Heart left ventricle (tissue), 7 donors: ENCODE measurements around the genes NPIPB6, NPIPB8, CD19 and PRRT2.

- PRO-cap, 6 experiments = no peak in any of the 6 experiments
- RAMPAGE, long total RNA, 2 experiments = no peak in any of the 2 experiments
- RRBS = no CpG with 5 or more reads among the region's 14 CpGs
Measured at GRCh38 chr16:28112566-28113294, 49.2 kb upstream of the GSG1L start.

GRCh38 chr16:28121388-28121976 is 58.0 kb upstream of the GSG1L start:
- PRO-cap, 6 experiments = no peak in any of the 6 experiments
- RAMPAGE, long total RNA, 2 experiments = no peak in any of the 2 experiments
- RRBS = no CpG with 5 or more reads among the region's 3 CpGs

DNA sequence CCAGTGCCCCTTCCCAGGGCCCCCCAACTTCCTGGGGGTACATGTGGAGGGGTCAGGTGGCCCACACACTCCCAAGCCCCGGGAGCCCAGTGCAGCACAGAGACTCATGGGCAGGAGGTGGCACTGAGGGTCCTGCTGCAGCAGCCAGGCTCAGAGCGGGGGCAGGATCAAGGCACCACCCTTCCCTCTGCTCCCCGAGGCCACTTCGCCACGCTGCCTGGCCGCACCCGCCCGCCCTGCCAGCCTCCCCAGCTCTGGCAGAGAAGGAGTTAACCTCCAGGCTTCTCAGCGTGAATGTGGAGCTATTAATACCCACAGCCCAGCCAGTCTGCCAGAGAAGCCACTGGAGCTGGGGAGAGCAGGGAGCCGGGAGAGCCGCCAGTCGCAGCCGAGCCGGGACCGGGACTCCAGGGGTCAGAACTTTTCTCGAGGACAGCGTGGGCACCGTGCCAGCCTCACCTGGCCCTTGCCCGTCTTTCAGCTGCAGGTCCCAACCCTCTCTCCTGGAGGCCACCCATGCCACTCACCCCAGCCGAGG is 33.9 kb upstream of the SBK1 start:
- PRO-cap, 6 experiments = peak in 6 of 6 experiments; most common plus-strand start position 334 of the sequence (in 6); most common minus-strand start position 241 of the sequence (in 1)
- RAMPAGE, long total RNA, 2 experiments = start-site peak on the plus strand in 1 of 2 experiments, centred at position 358 of the sequence, 12 reads per replicate
- RRBS = no CpG with 5 or more reads among the region's 20 CpGs

- PRO-cap, 6 experiments = no peak in any of the 6 experiments
- RAMPAGE, long total RNA, 2 experiments = no peak in any of the 2 experiments
- RRBS = no CpG with 5 or more reads among the region's 6 CpGs
Measured at GRCh38 chr16:28363341-28363797, at the start of gene NPIPB6. TSS of gene NPIPB6 (minus strand) at chr16:28363508.

DNA sequence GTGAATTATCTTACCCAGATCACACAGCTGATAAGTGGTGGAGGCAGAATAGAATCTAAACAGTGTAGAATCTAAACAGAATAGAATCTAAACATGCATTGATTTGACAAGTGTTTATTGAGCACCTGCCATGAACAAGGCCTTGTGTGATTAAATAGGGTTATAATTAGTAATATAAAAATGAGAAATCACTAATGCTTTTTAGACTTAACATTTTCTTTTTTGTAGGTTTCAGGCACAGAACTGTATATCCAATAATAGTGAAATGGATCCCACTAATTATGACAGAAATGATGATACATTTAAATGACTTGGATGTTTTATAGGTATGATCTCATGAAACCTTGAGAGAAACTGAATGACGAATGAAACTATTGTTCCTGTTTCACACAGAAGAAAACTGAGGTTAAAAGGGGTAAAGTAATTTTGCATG is at the start of gene NPIPB8:
Gene NPIPB8, plus strand, starts transcription at position 320 of the 433 bp plus-strand sequence.
- PRO-cap, 6 experiments = no peak in any of the 6 experiments
- RAMPAGE, long total RNA, 2 experiments = no peak in any of the 2 experiments
- RRBS = no CpG with 5 or more reads among the region's 1 CpG

- PRO-cap, 6 experiments = no peak in any of the 6 experiments
- RAMPAGE, long total RNA, 2 experiments = no peak in any of the 2 experiments
- RRBS = no CpG with 5 or more reads among the region's 5 CpGs
Measured at GRCh38 chr16:28859137-28859600, 4.5 kb upstream of the SH2B1 start.

- PRO-cap, 6 experiments = peak in 6 of 6 experiments; most common plus-strand start chr16:28925677 (in 2); most common minus-strand start chr16:28925557 (in 6)
- RAMPAGE, long total RNA, 2 experiments = start-site peak on the minus strand in 1 of 2 experiments, at chr16:28925684-28925767 at its widest, 18 reads per replicate
- RRBS = 2% methylated on average over 27 of the region's 59 CpGs
Measured at GRCh38 chr16:28925313-28926233, 535 bp upstream of the RABEP2 start.

- PRO-cap, 6 experiments = no peak in any of the 6 experiments
- RAMPAGE, long total RNA, 2 experiments = no peak in any of the 2 experiments
- RRBS = no CpG with 5 or more reads among the region's 2 CpGs
Measured at GRCh38 chr16:28926618-28926817, 1.5 kb upstream of the RABEP2 start.

GRCh38 chr16:28931701-28932224 is at the start of gene CD19:
TSS of gene CD19 (plus strand) at chr16:28931971.
- PRO-cap, 6 experiments = no peak in any of the 6 experiments
- RAMPAGE, long total RNA, 2 experiments = no peak in any of the 2 experiments
- RRBS = no CpG with 5 or more reads among the region's 11 CpGs

DNA sequence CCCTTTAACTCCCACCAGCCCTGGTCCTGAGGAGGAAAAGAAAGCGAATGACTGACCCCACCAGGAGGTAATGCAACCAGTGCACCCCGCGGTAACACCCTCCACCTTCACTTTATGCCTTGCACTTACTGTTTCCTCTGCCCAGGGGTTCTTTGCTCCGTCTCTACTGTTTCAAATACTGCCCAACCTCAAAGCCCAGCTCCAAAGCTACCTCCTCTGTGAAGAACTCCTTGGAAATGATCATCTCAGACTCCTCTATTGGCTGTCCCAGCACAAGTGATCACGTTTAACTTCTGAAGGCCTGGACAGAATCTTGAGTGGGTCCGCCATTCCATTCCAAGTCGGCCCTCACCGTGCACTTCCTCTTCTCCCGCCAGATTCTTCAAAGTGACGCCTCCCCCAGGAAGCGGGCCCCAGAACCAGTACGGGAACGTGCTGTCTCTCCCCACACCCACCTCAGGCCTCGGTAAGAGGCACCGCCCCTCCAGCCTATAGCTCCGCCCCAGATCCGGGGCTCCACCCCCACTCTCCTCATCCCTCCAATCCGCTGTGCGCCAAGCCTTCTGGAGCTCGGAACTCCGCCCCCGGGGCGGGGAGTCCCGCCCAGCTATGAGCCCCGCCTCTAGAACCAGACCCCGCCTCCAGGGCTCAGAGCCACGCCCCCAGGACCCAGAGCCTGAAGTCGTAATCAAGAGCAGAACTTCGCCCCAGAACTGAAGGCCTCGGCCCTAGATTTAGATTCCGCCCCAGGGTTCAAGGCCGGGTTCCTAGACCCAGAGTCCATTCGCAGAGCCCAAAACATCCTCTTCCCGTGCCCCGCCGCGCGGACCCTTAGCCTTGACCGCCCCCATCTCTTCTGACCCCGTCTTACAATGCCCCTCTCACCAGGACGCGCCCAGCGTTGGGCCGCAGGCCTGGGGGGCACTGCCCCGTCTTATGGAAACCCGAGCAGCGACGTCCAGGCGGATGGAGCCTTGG is 4.7 kb downstream of the CD19 start:
- PRO-cap, 6 experiments = peak in 6 of 6 experiments; most common plus-strand start position 665 of the sequence (in 2); most common minus-strand start position 465 of the sequence (in 6)
- RAMPAGE, long total RNA, 2 experiments = no peak in any of the 2 experiments
- RRBS = 10% methylated on average over 5 of the region's 49 CpGs

- PRO-cap, 6 experiments = no peak in any of the 6 experiments
- RAMPAGE, long total RNA, 2 experiments = no peak in any of the 2 experiments
- RRBS = no CpG with 5 or more reads among the region's 15 CpGs
Measured at GRCh38 chr16:29118214-29118911, 133.5 kb downstream of the LAT start.

- PRO-cap, 6 experiments = peak in 4 of 6 experiments; most common plus-strand start chr16:29131718 (in 1); most common minus-strand start chr16:29131619 (in 3)
- RAMPAGE, long total RNA, 2 experiments = no peak in any of the 2 experiments
- RRBS = no CpG with 5 or more reads among the region's 22 CpGs
Measured at GRCh38 chr16:29131316-29131828, 146.5 kb downstream of the LAT start.

- PRO-cap, 6 experiments = no peak in any of the 6 experiments
- RAMPAGE, long total RNA, 2 experiments = no peak in any of the 2 experiments
- RRBS = no CpG with 5 or more reads among the region's 18 CpGs
Measured at GRCh38 chr16:29175869-29176571, 191.2 kb downstream of the LAT start.

GRCh38 chr16:29228448-29228823 is 178.1 kb downstream of the NPIPB11 start:
- PRO-cap, 6 experiments = no peak in any of the 6 experiments
- RAMPAGE, long total RNA, 2 experiments = no peak in any of the 2 experiments
- RRBS = no CpG with 5 or more reads among the region's 12 CpGs

- PRO-cap, 6 experiments = no peak in any of the 6 experiments
- RAMPAGE, long total RNA, 2 experiments = no peak in any of the 2 experiments
- RRBS = no CpG with 5 or more reads among the region's 55 CpGs
Measured at GRCh38 chr16:29250859-29252246, 155.2 kb downstream of the NPIPB11 start.

GRCh38 chr16:29259381-29260543 is 146.7 kb downstream of the NPIPB11 start:
- PRO-cap, 6 experiments = peak in 5 of 6 experiments; most common plus-strand start chr16:29259925 (in 5); most common minus-strand start chr16:29259755 (in 1)
- RAMPAGE, long total RNA, 2 experiments = no peak in any of the 2 experiments
- RRBS = no CpG with 5 or more reads among the region's 33 CpGs

DNA sequence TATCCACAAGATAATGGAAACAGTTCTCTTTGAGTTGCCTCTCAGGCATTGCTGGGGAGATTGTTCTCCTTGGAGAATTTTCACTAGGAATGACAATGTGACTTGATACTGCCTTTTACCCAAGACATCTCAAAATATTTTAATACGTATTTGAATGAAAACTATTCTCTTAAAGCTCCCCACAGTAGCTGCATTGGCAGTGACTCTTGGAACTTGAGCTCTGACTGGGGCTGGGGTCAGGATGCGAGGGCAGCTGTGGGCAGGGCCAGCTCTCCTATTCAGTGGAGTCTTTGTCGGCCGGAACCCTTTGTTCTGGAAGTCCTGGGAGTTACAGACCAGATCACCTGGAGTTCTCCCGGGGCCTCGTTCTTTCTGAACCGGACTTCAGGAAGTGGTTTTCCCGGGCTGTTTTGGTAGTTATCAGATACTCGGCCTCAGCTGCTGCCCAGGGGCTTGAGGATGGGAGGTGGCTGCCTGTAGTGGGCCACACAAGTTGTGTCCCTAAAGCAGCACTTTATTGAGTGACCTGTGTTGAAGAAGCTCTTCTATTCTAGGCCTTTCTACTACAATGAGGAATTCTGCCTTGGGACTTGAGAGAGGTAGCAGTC is 84.9 kb downstream of the NPIPB11 start:
- PRO-cap, 6 experiments = no peak in any of the 6 experiments
- RAMPAGE, long total RNA, 2 experiments = no peak in any of the 2 experiments
- RRBS = 11% methylated on average over 1 of the region's 9 CpGs

- PRO-cap, 6 experiments = peak in 3 of 6 experiments; most common plus-strand start chr16:29600350 (in 2)
- RAMPAGE, long total RNA, 2 experiments = no peak in any of the 2 experiments
- RRBS = no CpG with 5 or more reads among the region's 36 CpGs
Measured at GRCh38 chr16:29599965-29601195, 62.7 kb upstream of the SPN start.

DNA sequence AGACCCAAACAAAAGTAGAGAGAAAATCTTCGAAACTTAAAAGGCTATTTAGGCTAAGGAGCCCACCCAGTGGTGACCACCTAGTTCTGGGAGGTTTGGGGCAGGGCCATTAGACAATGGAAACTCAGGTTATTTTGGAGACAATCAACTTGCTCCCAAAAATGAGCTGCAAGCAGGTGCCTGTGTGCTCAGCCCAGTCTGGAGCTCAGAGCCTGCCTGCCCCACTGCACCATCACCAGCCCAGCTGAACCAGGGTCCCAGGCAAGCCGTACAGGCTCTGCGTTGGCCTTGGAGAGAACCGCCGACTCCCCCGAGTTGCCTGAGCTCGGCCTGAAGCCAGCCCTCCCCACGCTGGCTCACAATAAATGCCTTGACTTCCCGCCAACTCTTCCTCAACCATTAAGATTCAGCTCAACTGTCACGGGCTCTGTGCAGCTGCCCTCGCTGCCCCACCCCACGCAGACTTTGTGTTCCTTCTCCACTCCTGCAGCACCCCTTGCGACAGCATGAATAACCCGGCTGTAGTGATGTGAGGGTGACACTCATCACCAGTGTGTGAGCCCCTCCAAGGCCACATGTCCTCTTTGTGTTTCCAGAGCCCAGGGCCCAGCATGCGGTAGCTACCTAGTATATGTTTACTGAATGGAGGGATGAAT is 4.9 kb upstream of the QPRT start:
- PRO-cap, 6 experiments = no peak in any of the 6 experiments
- RAMPAGE, long total RNA, 2 experiments = no peak in any of the 2 experiments
- RRBS = no CpG with 5 or more reads among the region's 15 CpGs

GRCh38 chr16:29811754-29812901 is at the start of gene PRRT2:
TSS of gene PRRT2 (plus strand) at chr16:29812193.
- PRO-cap, 6 experiments = peak in 3 of 6 experiments; most common plus-strand start chr16:29812197 (in 2); most common minus-strand start chr16:29811944 (in 3)
- RAMPAGE, long total RNA, 2 experiments = no peak in any of the 2 experiments
- RRBS = 2% methylated on average over 44 of the region's 78 CpGs